AG10803 (cell line): ENCODE measurements around the genes MYOM3 and MTFR1L.

DNA sequence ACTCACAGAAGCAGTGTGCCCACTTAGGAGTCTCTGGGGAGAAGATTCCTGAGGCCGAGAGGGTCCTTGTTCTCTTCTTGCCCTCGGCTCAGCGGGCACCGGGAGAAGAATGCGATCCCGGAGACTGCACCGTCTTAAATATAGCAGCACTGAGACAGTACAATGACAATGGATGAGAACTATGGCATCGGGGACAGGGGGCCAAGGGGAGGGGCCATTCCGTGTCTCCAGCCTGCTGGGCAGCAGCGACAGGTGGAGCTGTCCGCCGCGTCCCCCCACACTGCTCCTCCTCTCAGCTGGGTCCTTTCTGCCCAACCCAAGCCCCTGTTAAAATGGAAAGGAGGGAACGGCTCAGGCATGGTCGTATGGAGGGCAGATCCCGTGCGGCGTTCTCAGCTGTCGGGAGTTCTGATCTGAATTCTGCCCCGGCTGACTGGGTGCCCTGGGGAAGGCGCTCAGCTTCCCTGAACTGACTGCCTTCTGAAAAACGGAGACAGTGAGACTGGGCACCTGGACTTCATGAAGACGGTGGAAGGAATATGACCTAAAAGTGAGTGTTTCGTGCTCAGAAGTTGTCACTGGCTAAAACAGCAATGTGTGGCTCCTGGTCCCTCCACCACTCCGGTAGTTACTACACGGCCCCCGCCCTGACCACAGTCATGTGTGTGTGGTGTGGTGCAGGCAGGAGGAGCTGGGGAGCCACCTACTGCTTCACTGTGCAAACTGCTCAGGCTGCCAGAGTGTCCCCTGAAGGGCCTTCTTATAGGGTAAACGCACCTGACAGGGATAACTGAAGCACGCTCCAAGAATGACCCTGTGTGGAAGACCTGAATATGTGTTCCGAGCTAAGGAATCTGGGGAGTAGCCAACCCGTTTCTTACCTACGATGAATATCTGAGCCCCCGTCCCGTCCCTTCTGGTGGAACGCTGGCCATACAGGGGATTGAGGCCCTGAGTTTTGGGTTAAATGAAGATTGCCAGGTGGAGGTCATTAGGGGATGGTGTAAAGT is at the start of gene MYOM3:
TSS of gene MYOM3 (minus strand) at position 111 of the 1,010 bp plus-strand sequence.
- RRBS, result no CpG with 5 or more reads among the region's 35 CpGs

DNA sequence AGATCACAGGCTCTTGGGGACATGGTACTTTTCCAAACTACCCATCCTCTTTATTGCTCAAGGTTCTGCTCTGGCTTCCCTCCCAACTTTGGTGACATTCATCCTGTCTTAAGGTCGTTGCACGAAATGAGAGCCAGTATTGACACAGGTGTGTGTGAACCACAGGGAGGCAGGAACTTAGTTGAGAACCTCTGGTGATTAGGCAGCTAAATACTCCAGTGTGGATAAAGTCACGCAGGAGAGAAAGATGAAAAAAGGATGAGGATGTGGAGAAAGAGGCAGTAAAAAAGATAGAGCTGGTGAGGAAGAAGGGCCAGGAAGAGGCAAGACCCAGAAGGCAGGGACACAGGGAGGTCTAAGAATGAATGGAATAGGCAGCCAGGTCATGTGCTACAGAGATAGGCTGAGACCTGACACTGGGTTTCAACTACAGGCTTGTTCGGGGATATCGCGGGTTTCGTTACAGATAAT is 5.6 kb downstream of the RCAN3 start:
- RRBS, result no CpG with 5 or more reads among the region's 7 CpGs

- RRBS, result 3% methylated on average over 12 of the region's 57 CpGs
Observed at GRCh38 chr1:24643447-24644337, 590 bp downstream of the SRRM1 start.

DNA sequence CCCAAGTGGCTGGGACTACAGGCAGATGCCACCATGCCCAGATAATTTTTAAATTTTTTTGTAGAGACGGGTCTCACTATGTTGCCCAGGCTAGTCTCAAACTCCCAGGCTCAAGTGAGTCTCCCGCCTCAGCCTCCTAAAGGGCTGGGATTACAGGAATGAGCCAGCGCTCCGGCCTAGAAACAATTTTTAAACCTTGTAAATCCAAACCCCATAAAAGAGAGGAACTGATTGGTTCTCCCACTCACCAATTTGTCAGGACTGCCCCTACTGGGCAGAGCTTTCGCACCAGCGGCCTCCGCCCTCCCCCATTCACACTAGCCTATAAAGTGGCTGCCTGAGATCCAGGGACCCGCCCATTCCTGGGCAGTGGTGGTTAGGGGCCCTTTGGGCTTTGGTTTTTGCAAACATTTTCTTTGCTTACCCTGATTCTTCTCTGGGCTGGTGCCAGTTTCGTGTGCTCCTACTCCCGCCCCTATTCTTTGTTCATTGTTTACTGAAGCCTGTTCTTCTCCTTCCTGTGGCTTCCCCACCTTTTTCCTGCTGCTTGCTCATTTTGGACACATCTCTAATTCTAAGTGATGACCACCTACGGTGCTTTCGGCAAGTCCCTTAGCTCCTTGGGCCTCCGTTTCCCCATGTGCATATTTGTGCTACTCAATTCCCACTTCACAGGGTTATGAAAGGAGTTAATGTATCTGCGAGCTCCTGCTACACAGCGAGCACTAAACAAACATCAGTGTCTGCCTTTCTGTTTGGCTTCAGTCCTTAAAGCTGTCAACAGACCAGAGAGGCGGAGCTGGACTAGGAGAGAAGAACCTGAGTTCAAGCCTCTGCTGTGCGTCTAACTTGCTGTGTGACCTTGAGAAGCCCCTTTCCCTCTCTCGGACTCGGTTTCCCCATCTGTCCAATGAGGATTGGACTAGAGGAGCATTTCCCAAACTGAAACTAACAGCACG is 39.8 kb upstream of the CLIC4 start:
- RRBS, result no CpG with 5 or more reads among the region's 20 CpGs

DNA sequence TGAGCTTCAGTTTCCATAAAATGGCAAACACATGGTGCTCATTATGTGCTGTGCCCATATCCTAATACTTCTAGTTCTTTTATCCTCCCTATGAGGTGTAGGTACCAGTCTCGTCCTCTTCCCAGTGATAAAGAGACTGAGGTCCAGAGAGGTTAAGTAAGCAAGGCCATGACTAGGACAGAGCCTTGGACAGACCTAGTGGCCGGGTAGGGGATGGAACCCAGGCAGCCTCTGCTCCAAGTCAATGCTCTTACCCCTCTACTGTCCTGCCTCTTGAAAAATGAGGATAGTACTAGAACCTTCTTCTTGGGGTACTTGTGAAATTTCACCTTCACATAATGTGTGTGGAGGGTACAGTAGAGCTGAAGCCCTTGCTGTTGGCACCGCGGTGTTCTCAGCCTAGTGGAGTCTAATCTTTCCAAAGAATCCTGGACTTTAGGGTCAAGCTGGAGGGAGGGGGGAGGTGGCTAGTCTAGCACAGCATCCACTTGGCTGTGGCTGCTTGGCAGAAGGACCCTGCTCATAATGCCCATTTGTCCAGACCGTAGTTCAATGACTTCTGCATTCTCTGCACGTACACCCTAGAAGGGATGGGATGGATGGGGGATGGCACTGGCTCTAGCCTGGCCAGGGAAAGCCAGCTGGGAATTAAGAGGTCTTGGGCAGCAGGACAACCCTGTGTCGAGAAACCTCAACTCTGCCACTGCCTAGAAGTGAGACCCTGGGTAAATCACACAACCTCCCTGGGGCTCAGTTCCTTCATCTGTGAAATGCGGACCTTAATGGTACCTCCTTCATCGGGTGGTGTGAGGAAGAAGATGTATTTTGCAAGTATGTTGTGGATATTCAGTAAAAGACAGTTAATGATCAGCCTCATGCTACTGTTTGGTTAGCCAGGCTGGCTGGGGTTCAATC is 27.4 kb upstream of the CLIC4 start:
- RRBS, result no CpG with 5 or more reads among the region's 9 CpGs

DNA sequence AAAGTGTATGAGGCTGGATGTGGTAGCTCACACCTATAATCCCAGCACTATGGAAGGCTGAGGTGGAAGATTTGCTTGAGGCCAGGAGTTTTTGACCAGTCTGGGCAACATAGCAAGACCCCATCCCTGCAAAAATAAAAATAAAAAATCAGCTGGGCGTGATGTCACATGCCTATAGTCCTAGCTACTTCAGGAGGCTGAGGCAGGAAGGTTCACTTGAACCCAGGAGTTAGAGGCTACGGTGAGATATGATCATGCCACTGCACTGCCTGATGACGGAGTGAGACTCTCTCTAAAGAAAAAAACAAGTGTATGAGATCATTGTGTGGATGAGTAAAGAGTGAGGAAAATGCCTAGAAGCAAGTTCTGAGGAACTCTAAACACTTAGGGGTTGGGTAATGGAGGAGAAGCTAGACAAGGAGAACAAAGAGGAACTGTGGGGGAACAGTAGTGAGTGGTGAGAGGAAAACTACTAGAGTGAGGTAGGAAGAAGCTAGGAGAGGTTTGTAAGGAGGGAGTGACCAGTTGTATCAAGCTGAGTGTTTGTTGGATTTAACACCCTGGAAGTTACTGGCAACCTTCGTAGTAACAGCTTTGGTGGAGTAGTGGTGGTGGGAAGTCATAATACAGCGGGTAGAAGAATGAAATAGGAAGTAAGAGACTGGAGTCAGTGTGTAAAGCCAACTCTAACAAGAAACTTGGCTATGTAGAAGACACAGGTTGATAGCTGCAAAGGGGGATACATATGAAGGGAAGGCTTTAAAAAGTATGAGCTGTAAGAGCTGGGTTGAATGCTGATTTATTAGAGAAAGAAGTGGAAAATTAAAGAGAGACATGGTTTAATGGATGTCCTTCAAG is 17.1 kb downstream of the CLIC4 start:
- RRBS, result no CpG with 5 or more reads among the region's 5 CpGs

- RRBS, result no CpG with 5 or more reads among the region's 4 CpGs
Observed at GRCh38 chr1:24805425-24805888, 60.2 kb downstream of the CLIC4 start.

GRCh38 chr1:24899386-24899896 is 30.6 kb downstream of the RUNX3 start:
- RRBS, result no CpG with 5 or more reads among the region's 7 CpGs

- RRBS, result no CpG with 5 or more reads among the region's 5 CpGs
Observed at GRCh38 chr1:24915444-24915756, 14.7 kb downstream of the RUNX3 start.

GRCh38 chr1:25028571-25029401 is 98.7 kb upstream of the RUNX3 start:
- RRBS, result no CpG with 5 or more reads among the region's 28 CpGs

- RRBS, result 65% methylated on average over 3 of the region's 12 CpGs
Observed at GRCh38 chr1:25034726-25035245, 104.7 kb upstream of the RUNX3 start.

DNA sequence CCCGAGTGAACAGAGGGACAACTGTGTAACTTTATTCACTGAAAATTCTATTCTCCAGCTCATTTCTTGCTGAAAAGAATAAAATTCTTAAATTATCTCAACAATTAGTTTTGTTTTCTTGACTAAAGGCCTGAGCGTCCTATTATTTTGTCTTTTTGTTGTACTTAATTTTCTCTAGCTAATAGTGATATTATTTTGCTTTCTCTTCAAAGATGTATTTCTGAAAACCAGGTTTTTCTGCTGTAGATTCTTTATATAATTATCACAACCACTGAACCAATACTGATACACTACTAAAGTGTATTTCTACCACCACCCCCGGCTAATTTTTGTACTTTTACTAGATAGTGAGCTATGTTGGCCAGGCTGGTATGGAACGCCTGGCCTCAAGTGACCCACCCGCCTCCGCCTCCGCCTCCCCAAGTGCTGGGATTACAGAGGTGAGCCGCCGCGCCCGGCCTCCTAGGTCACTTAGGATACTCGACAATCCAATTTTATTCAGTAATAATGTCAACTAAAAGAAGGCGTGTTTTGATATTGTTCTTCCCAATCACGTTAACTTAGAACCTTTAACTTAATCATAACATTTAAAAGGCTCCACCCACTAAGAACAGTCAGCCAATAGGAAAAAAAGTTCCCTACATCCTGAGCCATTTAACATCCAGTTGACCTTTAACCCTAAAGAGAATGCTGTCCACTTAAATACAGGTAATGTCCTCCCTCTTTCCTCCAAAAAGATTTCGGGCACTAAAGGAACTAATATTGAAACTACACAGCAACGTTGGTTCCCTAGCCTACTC is 1.5 kb downstream of the RSRP1 start:
- RRBS, result no CpG with 5 or more reads among the region's 16 CpGs

GRCh38 chr1:25549250-25550501 is 6.3 kb downstream of the LDLRAP1 start:
- RRBS, result 84% methylated on average over 3 of the region's 21 CpGs

- RRBS, result 86% methylated on average over 3 of the region's 11 CpGs
Observed at GRCh38 chr1:25562416-25563100, 19.2 kb downstream of the LDLRAP1 start.

DNA sequence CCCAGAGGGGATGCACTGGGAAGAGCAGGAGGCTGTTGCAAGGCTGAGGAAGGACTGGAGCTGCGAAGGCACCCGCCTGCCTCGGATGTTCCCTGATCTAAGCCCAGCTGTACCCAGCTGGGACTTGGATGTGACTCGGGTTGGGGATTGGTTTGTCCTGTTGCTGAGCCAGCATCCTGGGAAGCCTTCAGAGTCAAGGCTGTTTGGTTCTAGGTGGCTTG is 42.3 kb downstream of the MAN1C1 start:
- RRBS, result no CpG with 5 or more reads among the region's 4 CpGs

- RRBS, result no CpG with 5 or more reads among the region's 9 CpGs
Observed at GRCh38 chr1:25699381-25699969, 82.9 kb downstream of the MAN1C1 start.

DNA sequence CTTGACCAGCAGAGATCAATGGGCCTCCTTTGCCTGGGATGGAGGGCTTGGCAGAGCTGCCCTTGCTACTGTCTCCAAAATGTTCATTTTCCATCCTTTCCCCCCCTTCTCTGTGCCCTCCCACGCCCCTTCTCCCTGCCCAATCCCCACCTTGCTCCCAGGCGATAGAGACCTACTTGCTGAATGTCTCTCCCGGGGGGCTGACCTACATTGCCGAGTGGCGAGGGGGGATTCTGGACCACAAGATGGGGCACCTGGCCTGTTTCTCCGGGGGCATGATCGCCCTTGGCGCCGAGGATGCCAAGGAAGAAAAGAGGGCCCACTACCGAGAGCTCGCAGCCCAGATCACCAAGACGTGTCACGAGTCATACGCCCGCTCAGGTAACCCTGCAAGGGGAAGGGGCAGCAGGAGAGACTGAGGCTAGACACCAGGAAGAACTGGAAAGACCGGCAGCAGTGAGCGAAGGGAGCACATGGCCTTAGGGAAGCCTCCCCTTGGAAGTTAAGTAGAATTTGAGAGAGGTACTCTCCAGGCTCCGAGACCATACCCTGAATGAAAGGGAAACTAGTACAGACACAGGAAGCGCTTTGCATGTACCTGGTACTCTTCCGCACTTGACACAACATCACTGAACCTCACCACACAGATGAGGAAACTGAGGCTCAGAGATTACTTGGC is 21.9 kb upstream of the SELENON start:
- RRBS, result 72% methylated on average over 4 of the region's 20 CpGs

DNA sequence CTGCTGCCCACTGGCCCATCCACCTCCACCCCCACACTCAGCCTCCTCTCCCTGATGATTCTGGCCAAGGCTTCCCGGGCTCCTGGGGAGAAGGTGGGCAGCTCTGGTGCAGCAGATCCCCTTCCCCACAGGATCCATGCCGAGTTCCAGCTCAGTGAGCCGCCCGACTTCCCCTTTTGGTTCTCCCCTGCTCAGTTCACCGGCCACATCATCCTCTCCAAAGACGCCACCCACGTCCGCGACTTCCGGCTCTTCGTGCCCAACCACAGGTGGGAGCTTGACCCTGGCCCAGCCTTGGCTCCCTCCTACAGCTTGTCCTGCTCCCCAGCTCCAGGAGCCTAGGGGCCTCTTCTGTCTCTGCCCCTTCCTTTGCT is 9.5 kb downstream of the SELENON start:
- RRBS, result 80% methylated on average over 4 of the region's 11 CpGs

DNA sequence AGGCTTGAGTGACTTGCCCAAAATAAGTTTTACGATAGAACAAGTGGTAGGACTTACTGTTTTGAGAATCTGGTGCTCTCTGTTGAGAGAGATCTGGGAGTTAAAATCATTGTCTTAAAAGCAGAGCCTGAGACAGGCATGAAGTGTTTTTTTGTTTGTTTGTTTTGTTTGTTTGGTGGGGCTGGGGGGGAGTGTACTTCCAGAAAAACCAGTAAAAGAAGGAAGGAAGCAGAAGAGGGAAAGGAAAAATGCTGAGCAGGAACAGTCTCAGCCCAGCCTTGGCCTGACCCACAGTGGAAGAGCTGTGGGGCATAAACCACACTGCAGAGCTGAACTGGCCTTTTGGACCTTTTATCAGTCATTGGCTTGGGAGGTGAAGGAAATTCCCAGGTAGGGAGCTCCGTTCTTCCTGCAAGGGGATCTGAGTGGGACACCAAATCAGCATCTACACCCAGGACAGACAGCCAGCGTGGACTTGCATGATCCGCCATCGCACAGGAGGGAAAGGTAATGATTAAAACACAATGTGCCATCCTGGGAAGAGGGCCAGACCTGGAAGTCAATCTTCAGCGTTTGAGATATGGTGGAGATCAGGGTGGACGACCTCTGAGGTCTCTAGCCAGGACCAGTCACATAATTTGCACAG is 1.3 kb upstream of the MTFR1L start:
- RRBS, result no CpG with 5 or more reads among the region's 7 CpGs

- RRBS, result 1% methylated on average over 39 of the region's 98 CpGs
Observed at GRCh38 chr1:25819493-25820524, at the start of gene MTFR1L. TSS of gene MTFR1L (plus strand) at chr1:25819954.